ENCODE measurements around a stretch of chr6.

DNA sequence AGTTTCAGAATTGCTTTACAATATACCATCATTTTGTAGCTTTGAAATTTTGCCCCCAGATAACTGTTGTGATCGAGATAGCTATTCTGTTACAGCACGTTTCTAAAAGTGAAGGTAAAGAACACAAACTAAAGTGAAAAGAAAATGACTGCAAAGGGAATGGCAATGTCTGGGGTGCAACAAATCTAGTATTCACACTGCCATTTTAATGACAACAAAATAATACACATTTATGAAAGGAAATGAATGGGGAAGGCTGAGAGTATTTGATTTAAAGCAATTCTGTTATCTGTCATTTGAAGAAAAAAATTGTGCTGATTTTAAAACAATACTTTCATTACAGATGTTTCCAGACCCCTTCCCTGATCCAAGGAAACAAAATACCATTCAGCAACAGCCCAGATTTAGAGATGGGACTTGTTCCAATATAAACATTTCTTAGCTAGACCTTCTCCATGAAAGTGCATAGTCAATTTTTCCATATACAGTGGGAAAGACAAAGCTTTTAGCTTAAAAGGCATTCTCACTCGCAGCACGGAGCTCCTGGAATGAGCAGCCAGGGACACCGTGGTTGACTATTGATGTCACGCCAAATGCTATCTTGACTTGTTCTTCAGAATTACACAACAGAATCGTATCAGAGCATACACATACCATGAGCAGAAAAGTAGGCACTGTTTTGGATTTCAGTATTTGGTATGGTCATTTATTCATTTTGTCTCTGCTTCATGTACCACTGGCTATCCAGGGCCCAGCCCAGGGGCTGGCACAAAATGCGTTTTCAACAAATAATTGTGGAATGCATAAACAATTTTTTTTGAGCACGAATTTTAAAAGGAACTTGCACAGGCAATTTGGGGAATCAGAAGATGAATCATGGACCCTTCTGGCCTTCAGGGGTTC, 21.5 kb downstream of the LAMA4 start:
- PRO-cap: no peak
- RAMPAGE, long total RNA: no peak

GRCh38 chr6:112258670-112259373, 4.5 kb upstream of the LAMA4 start:
- PRO-cap: no peak
- RAMPAGE, long total RNA: no peak

DNA sequence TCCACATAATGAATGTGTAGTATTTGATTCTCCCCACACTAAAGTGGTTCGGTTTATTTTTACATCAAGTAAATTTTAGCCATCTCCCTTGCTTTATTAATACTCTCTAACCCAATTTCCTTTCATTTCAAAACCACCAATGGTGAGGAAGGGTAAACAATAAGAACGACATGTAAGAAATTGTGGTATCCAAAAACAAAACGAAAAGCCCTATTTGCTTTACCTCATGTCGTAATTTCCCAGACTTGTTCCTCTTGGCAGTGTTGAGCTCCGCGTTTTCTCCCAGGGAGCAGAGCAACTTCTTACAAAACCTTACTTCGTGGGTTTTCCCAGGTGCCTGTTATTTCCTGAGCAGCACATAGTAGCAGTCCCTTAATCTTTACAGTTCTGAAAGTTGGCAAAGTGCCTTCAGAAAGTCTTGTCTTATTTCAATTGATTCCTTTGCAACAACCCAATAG, 207.9 kb upstream of the MARCKS start:
- PRO-cap: no peak
- RAMPAGE, long total RNA: no peak

- PRO-cap: no peak
- RAMPAGE, long total RNA: no peak
Measured at GRCh38 chr6:113774356-113774804, 82.8 kb upstream of the MARCKS start.

DNA sequence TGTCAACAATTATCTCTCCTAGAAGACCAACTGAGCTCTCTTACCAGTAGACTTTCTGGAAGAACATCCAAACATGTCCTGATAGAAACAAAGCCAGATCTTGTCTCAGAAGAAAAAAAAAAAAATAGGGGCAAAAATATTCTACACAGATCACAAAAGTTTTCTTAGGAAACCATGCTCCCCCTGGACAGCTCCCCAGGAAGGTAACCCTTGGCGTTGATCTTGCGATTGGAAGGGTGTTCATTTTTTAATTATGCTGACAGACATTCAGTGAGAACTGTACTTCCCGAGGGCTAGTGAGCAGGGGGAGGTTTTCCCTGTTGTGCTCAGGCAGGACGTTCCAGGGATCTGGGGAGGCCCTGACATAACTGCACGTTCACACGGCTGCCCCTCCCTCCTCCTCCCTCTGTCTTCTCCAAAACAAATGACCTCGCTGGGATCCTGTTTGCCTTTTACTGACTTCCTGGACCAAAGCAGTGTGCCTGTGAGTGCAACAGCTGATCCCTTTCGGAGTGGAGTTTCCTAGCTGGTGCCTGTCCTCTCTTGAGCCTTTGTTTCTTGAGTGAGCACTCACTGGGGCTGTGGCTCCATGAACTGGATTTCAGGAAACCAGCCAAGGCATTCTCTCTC, 46.6 kb downstream of the MARCKS start:
- PRO-cap: no peak
- RAMPAGE, long total RNA: no peak

GRCh38 chr6:115835278-115835659, 225.4 kb downstream of the FRK start:
- PRO-cap: no peak
- RAMPAGE, long total RNA: no peak

- PRO-cap: bidirectional peak, plus-strand start at chr6:116229517, minus-strand start at chr6:116229387
- RAMPAGE, long total RNA: no peak
Measured at GRCh38 chr6:116229110-116229917, 24.6 kb downstream of the TSPYL4 start.

DNA sequence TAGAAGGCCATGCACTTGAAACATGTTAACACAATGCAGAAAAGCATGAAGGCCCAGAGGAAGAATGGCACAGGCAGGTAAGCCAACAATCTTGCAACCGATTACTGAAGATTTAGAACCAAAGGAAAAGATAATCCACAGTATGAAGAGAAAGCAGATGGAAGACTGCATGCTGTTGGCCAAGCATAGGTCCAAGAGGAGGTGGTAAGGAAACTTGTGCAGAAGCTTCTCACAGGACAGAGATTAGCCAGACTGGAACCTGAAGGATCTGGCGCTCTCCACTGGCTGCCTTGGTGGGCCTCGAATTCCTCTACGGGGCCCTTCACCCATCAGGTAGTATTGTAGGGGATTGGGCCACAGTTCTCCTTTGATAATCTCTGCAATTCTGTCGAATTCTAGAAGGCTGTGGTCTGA, 1.3 kb downstream of the TSPYL4 start:
- PRO-cap: no peak
- RAMPAGE, long total RNA: no peak

- PRO-cap: no peak
- RAMPAGE, long total RNA: no peak
Measured at GRCh38 chr6:116252935-116253294, 960 bp downstream of the TSPYL4 start.

GRCh38 chr6:116255068-116255916, 1.4 kb upstream of the TSPYL4 start:
- PRO-cap: no peak
- RAMPAGE, long total RNA: no peak

DNA sequence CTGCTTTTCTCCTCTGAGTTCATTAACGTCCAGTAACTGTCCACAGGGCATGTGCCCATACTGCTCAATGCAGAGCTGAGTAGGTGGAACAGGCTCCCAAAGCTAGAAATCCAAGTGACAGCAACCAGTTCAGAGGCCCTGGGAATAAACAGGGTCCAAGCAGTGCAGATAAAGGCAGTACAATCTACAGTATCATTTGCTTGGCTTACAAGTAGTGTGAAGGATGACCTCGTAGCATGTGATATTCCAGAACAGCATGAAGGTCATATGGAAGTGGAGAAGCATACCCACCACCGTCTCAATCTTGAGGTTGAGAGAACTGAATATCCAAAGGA, 1.7 kb downstream of the TSPYL1 start:
- PRO-cap: no peak
- RAMPAGE, long total RNA: no peak

- PRO-cap: no peak
- RAMPAGE, long total RNA: no peak
Measured at GRCh38 chr6:116512617-116512866, 1.1 kb downstream of the CALHM5 start.

GRCh38 chr6:116660582-116661102, 7.9 kb downstream of the ZUP1 start:
- PRO-cap: no peak
- RAMPAGE, long total RNA: no peak

- PRO-cap: no peak
- RAMPAGE, long total RNA: no peak
Measured at GRCh38 chr6:116667569-116668164, 899 bp downstream of the ZUP1 start.

- PRO-cap: bidirectional peak, plus-strand start at chr6:116765122, minus-strand start at chr6:116764831
- RAMPAGE, long total RNA: no peak
Measured at GRCh38 chr6:116764761-116765044, 816 bp downstream of the FAM162B start.

DNA sequence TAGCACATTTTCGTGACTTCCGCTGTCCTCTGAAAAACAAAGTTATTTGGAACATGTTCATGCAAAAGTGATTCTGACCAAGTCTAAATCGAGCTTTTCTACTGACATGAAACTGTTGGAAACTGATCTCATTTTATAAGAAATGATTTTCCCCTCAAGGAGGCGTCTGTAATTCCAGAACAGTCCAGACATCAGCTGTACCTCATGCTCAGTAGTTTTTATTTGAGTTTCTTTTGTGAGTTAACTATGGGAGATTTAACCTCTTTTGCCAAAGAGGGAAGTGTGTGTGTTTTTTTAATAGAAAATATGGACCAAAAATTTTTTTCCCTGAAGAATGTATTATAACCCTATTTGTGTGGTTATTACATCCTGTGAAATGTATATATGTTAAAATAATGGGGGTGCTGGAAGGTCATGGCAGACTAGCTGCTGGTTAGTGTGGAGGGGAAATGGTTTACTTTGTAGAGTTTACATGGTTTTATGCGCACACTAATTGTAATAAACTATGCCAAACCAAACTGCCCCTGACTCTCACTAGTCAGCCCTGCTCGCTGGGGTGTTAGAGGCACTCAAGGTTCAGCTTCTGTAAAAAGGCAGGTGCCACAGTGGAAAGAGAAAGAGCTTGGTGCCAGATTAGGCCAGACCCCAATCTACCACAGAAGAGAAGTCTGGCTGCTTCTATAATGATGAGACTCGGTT, 52.9 kb downstream of the GOPC start:
- PRO-cap: no peak
- RAMPAGE, long total RNA: no peak

- PRO-cap: bidirectional peak, plus-strand start at chr6:117616233, minus-strand start at chr6:117616147
- RAMPAGE, long total RNA: no peak
Measured at GRCh38 chr6:117615795-117616455, 13.6 kb upstream of the GOPC start.

DNA sequence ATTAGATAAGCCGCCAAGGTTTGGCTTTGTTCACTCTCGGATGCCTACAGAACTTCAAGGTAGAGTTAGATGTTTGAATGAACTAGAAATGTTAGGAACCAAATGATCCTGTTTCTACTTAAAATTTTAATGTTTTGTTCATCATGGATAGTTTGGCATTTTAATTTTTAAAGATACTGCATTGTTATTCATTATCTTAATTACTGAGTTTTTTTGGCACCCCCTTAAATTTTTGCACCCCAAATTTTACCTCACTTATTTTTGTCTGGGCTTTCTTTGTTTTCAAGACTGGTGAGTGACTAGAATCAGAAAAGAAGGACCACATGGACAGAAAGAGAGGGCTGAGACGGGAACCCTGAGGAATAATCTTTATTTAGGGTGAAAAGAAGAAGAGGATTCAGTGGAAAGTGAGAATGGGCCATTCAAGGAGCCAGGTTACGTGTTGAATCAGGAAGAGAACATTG, 13.4 kb downstream of the NUS1 start:
- PRO-cap: no peak
- RAMPAGE, long total RNA: no peak

DNA sequence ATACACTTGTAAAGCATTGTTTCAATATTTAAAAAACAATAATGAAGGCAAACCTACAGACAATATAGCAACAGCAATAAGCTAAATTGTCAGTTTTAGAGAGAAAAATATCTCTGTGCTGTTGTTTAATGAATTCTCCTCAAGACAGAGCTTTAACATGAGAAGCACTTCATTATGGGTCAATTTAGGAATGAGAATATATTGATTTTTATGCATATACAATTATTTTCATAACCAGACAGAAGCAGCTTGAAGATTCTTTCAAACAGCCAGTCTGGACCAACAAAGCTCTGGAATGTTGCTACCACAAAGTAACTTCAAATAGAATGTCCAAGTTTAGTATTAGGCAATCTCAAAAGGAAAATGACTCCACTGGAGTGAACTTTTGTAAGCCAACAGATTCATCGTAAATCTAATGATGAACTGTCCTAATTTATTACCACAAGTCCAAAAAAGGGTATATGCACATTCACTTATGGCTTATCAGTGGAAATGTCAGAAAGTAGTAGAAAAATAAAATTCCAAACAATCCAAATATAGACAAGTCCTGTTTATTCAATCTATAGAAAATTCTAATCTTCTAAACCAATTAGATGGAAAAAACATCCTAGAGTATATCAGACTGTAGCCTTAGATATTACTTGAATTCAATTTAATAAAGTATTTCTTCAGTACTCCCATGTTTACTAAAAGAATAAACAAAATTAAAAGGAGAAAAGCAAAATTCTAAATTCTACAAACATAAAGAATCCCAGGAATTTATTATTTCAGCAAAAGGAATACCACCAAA, 3.6 kb downstream of the PLN start:
- PRO-cap: no peak
- RAMPAGE, long total RNA: no peak

GRCh38 chr6:118552803-118553122, 4.7 kb downstream of the PLN start:
- PRO-cap: no peak
- RAMPAGE, long total RNA: no peak